Peritoneum (tissue), 1 donor: ENCODE results near the gene RGS14.

- PRO-cap: no peak
These were observed 32.0 kb downstream of the SIMC1 start for GRCh38 chr5:176270229-176270708.

DNA sequence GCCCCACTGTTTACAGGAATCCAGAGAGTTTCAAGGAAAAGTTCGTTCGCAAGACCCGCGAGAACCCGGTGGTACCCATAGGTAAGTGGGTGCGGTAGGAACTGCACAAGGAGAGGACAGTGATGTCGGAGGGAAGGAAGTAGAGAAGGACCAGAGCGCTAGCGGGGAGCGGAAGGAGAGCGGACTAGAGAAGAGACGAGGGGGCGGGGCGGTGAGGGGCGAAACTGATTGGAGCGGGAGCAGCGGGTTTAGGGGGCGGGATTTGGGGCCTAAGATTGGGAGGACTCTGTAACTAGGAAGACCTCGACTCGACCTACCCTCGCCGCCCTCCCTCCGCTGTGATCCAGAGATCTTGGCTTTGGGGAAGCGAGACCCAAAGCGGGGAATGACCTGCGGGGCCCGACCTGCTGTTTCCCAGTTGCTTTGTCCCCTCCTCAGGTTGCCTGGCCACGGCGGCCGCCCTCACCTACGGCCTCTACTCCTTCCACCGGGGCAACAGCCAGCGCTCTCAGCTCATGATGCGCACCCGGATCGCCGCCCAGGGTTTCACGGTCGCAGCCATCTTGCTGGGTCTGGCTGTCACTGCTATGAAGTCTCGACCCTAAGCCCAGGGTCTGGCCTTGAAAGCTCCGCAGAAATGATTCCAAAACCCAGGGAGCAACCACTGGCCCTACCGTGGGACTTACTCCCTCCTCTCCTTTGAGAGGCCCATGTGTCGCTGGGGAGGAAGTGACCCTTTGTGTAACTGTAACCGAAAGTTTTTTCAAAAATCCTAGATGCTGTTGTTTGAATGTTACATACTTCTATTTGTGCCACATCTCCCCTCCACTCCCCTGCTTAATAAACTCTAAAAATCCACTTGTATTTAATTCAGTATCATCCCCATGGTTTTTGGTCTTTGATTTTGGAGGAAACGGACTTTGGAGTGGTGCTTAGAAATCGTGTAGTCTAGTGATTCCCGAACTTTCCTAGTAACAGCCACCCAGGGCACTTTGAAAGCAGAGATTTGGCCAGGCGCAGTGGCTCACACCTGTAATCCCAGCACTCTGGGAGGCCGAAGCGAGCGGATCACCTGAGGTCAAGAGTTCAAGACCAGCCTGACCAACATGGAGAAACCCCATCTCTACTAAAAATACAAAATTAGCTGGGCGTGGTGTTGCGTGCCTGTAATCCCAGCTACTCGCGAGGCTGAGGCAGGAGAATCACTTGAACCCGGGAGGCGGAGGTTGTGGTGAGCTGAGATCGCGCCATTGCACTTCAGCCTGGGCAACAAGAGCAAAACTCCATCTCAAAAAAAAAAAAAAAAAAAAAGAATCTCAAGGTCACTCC lies 806 bp downstream of the HIGD2A start:
- PRO-cap: bidirectional peak, plus-strand start at position 346 of the sequence, minus-strand start at position 118 of the sequence

- PRO-cap: no peak
These were observed 731 bp downstream of the CLTB start for GRCh38 chr5:176415560-176416055.

GRCh38 chr5:176448485-176449297 lies 506 bp downstream of the FAF2 start:
- PRO-cap: no peak

GRCh38 chr5:176538302-176538587 lies 1.0 kb upstream of the RNF44 start:
- PRO-cap: no peak

- PRO-cap: no peak
These were observed 23.4 kb downstream of the GPRIN1 start for GRCh38 chr5:176586471-176587094.

GRCh38 chr5:176642889-176643327 lies 4.4 kb upstream of the TSPAN17 start:
- PRO-cap: no peak

DNA sequence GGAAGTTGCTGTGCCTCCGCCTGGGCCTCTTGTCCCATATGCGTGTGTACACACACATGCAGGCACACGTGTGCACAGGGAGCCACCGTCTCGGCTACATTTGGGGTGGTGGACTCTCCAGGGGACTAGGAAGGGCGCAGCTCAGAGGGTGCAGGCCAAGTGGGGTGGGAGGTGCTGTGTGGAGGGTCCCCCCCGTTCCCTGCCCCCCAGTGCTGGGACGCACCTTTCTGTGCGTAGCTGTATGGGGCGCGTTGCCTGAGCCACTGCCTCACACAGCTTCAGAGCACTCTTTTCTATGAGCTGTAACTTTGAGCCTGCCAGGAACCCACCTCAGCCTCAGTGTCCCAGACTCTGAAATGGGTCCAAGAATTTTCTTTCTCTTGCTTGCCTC lies 9.8 kb downstream of the TSPAN17 start:
- PRO-cap: no peak

DNA sequence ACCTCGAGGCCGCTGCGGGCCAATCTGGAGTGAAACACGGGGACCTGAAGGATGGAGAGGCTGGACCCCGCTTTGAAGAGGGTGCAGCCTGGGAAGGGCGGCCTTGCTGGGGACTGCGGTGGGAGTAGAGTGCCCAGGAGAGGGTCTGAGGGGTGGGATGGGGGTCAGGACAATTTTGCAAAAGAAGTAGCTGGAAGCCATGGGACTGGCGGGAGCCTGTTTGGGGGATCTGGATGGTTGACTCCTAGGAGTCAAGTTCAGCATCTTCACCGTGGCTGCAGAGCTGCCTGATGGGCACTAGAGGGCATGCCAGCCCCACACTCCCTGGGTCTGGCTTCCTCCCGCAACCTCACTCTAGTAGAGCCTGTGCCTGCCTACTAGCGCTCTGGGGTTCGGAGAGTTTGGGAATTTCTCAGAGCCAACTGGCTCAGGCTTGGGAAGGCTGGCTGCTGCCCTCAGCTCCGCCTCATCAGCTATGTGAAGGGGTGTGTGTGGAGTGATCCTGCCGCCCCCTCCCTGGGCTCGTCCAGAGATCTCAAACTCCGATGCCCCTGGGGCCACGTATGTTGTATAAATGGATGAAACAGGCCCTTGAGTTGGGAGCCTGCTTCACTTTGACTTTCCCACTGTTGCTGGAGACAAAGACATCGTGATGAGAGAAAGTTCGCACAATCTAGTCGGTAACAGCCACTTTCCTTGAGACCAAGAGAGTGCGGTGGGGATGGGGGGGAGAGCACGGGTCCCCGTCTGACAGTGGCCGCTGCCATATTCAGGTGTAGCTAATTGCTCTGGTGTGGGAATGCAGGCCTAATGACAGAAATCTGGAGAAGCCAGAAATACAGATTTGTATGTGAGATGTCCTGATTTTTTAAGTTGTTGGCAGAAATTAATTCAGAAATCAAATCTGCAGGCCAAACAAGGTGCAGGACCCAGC lies 10.9 kb downstream of the TSPAN17 start:
- PRO-cap: no peak

DNA sequence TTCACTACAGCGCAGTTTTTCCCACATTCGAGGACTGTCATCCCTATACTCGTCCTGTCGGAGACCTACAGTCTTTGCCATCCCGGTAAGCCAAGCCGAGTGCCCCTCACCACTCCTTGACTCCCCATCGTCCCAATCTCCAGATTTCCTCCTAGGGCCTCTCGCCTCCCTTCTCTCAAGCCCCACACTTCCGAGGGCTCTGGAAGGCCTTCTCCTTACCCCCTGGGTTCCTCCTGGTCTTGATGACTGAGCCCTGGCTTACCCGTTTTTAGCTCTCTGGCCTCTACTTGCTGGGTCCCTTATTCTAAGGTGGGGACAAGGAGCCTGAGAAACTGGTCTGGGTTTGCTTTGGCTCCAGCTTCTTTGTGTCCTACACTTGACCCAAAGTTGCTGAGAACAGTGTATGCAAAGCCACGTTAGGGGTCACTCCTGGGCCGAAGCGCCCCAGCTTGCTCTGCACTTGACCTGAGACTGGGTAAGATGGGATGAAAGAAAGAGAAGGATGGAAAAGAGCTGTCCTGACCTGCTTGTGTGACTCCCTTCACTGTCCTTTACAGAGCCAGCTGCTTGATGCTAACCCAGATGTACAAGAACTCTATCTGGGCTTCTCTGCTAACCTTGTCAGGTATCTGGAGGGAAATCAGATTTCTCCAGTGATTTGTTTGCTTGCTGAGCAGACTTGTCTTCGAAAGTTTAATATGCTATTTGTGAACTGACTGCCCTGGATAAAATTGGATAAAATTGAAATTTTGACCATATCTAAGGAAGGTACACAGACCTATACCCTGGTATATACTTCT lies 854 bp downstream of the ZNF346 start:
- PRO-cap: no peak

DNA sequence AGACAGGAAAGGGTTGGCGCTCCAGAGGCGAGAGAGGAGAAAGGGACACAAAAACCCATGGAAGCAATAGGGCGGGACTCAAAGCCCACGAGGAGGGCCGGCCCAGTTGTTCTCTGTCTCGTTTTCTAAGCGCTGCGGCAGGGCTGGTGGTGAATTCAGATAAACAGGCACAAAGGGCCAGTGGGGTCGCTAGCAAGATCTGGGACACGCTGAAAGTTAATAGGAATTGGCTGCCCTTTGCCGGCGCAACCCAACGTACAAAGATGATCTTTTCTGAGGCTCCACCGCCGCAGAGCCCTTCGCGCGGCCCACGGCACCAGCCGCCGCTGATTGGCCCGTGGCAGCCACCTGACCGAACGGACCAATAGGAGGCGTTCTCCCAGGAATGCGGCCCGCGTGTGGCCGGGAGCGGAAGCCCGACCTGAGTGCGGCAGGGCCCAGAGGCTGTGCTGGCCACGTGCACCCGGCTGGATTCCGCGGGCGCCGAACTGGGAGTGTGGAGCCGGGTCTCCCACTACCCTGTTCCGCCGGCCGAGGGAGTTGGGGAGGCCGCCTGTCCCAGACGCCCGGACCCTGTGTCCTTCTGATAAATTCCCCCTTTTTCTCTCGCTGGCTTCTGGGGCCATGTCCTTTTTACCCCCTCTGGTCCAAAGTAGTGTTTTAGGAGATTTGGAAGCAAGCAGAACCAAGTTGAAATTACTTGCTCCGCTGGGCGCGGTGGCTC lies 16.8 kb upstream of the NSD1 start:
- PRO-cap: no peak

GRCh38 chr5:177131411-177131591 lies 2.3 kb upstream of the NSD1 start:
- PRO-cap: no peak

GRCh38 chr5:177152989-177153578 lies 19.5 kb downstream of the NSD1 start:
- PRO-cap: no peak

DNA sequence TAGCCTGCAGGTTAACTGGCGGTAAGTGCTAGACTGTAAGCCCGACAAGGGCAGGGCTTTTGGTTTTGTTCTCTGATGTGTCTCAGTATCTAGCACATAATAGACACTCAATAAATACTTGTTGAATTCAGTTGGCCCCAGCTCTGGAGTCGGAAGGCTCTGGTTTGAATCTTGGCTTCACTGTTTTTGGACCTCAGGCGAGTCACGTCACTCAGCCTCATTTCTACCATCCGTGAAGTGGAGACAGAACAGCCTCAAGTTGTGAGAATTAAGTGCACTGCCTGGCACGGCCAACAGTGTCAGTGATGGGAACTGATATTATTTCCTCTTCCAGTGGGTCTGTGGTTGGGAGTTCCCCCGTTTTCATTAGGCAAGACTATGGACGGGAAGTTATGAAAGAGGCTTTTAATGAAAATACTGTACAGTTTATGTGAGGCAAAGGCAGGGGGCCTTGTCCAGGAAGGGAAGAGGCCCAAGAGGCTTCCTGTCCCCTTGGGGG lies 3.3 kb downstream of the PRELID1 start:
- PRO-cap: no peak

- PRO-cap: no peak
These were observed at the start of gene RGS14 for GRCh38 chr5:177357406-177358351. TSS of gene RGS14 (plus strand) at chr5:177357924.

GRCh38 chr5:177366473-177367805 lies 9.2 kb downstream of the RGS14 start:
- PRO-cap: no peak

DNA sequence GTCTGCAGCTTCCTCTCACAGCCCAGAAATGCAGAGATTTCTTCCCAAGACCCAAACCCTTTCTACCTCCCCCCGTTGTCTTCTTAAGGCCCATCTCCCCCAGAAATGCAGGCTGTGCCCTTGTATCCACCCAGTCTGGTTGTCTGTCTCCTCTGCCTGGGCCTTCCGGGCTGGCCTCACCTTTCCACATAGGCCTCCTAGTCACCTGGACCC lies 289 bp downstream of the F12 start:
- PRO-cap: no peak

DNA sequence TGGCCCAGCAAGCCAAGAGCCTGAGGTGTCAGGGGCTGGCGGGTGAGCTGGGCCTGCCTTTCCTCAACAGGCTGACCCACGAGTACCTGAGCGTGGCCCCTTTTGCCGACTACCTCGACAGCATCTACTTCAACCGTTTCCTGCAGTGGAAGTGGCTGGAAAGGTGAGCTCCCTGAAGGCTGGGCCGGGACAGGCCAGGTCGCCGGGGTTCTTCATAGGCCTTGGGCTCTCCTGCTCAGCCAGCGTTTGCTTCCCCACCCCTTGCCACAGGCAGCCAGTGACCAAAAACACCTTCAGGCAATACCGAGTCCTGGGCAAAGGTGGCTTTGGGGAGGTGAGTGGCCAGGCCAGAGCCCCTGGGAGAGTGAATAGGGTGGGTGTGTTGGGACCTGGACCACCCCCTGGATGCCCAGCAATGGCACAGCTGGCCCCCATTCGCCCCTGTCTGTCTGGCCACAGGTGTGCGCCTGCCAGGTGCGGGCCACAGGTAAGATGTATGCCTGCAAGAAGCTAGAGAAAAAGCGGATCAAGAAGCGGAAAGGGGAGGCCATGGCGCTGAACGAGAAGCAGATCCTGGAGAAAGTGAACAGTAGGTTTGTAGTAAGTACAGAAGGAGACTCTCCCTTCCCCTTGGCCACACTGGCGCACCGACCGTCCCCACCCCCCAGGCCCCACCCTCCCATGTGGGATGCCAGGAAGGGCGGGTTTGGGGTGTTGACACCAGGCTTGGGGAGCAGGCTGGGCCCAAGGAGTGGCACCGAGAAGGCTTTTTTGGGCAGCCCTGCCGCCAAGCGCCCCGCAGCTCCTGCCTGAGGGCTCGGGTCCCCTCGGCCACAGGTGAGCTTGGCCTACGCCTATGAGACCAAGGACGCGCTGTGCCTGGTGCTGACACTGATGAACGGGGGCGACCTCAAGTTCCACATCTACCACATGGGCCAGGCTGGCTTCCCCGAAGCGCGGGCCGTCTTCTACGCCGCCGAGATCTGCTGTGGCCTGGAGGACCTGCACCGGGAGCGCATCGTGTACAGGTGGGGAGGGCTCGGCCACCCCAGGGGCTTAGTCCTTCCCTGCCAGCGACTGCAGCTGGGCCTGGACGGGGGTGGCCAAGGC lies 7.0 kb downstream of the GRK6 start:
- PRO-cap: no peak

GRCh38 chr5:177441535-177442770 lies 4.7 kb upstream of the PRR7 start:
- PRO-cap: no peak

- PRO-cap: no peak
These were observed 8.7 kb downstream of the PRR7 start for GRCh38 chr5:177454989-177455962.